ENCODE results near the gene ITIH4.

- PRO-cap, result no peak
Measured at GRCh38 chr3:52468785-52469698, 13.6 kb downstream of the NISCH start.

DNA sequence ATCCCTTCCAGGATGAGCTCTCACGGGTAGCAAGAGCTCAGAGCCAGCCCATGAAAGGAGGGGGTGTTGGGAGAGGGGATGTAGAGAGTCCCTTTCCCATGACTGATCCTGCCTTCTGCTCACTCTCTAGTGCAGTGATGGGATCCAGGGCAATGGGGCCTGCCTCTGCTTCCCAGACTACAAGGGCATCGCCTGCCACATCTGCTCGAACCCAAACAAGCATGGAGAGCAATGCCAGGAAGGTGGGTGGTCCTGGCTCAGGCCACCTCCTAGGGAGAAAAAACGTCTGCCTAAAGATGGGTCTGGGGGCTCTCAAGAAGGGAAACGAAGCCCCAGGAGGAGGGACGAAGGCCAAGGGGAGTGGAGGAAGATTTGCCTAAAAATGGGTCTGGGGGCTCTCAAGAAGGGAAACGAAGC is 13.9 kb downstream of the STAB1 start:
- PRO-cap, result no peak

GRCh38 chr3:52515068-52515808 is 18.4 kb downstream of the NT5DC2 start:
- PRO-cap, result no peak

DNA sequence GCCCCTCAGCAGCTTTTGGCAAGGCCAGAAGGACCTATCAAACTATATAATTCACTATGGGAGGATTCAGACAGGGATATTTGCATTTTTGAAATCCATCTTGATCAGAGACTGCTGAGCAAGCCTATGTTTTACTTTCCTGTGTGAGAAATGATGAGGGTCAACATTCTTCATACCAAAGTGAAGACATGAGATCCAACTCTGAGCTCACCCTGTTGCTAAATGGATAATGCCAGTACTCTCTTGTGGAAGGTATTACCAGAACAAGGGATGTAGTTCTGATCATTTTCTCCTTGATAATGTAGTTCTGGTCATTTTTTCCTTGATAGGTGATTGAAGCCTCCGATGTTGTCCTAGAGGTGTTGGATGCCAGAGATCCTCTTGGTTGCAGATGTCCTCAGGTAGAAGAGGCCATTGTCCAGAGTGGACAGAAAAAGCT is 2.9 kb downstream of the GNL3 start:
- PRO-cap, result no peak

- PRO-cap, result no peak
Measured at GRCh38 chr3:52697201-52698381, 8.0 kb downstream of the GLT8D1 start.

- PRO-cap, result no peak
Measured at GRCh38 chr3:52763472-52763897, 7.3 kb downstream of the NEK4 start.

DNA sequence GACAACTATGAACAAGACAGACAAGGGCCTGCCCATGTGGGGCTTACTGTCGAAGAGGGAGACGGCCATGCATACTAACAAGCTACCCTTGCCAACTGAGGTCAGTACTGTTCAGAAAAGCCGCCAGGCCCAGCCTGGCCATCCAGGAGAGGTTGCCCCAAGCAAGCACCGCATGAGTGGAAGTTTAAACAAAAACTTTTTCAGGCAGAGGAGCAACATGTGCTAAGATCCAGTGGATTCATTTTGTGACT is 2.9 kb upstream of the NEK4 start:
- PRO-cap, result no peak

DNA sequence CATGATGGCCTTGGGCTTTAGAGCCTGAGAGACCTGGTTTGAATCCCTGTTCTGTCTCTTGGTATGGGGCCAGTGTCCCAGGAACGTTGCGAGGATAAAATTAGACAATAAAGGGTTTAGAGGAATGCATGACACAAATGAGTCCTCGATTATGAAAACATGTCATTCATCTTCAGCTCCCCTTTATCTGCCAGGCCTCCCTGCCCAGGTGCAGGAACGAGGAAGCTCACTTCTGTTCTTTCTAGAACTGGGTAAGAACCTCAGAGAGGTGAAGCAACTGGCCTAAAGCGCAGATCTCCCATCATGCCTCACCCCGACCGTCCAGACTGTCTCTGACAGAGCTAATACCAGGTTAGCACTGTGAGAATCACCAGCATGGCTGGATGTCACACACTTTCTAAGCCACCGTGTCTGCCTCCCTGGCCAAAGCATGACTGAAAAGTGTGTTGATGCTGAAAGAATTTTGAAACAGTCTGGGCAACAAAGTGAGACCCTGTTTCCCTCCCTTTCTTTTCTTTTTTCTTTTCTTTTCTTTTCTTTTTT is 1.5 kb upstream of the ITIH1 start:
- PRO-cap, result no peak

GRCh38 chr3:52778164-52778649 is 808 bp downstream of the ITIH1 start:
- PRO-cap, result no peak

GRCh38 chr3:52779373-52780220 is 2.2 kb downstream of the ITIH1 start:
- PRO-cap, result no peak

DNA sequence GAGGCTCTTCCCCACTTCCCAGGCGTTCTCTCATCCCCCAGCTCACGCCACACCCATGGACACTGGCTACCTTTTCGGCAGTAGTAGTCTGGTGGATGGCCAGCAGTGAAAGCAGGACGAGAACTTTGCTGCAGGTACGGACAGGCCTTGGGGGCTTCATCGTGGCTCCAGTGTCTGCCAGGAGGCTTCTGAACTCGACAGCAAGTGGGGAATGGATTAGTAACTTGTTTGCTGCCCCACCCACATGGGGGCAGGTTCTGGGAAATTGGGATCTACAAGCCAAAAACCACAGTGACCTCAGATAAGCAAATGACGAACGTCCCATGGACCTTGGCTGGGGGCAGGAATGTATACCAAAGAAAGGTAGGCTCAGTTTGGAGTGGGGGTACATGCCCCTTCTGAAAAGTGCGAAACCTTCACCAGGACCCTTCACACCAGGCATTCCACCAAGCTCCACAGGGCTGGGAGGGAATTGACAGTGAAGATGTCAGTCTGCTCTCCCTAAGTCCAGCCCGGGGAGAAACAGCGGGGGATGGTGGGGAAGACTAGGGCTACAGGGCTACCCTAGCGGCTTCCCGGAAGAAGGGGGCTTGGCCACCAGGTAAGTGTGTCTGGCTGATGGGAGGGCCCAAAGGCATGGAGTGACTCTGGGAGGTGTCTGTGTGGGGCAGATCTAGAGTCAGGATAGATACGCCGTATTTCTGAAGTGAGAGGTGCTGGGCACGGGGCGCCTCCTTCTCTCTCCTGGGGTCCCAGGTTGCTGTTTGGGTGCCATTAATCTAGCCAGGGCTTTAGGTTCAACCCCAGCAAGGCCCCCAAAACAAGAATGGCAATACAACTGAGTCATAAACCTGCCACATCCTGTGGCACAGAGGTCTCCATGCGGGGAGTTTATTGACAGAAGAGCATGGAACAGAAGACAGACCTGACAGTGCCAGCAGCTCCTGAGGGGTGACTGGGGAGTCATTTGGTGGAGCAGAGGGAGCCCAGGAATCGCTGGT is at the start of gene ITIH4:
Gene ITIH4, minus strand, starts transcription at position 190 of the 1,001 bp plus-strand sequence.
- PRO-cap, result no peak

DNA sequence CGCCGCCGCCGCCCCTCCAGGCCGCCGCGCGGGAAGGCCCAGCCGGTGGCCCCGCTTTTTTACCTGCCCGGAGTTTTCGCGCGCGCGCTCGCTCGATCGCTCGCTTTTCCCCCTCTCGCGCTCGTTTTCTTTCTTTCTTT is 250 bp downstream of the SFMBT1 start:
- PRO-cap, result no peak

DNA sequence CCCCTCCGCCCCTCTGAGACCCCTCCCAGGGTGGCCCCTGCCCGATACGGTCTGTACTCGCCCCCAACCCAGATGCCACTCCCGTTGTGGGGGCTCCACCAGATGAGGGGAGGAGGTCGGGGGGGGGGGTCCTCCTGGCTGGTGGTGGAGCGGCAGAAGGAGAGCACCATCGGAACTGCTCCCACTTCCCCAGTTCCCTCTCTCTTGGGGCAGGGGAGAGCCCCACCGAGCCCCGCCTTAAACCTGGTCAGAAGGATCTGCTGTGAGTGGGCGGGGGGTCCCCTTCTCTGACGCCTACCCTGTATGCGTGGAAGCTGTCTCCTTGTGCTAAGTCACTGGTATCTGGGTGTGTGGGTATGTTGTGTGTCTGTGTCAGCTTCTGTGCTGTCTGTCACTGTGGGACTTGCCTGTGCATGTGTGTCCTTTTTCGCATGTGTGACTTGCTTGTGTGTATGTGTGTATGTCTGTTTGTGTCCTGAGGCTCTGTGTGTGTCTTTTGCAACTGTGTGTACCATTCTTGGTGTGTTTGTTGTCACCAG is 1.2 kb downstream of the PRKCD start:
- PRO-cap, result unidirectional peak, minus-strand start at position 177 of the sequence

DNA sequence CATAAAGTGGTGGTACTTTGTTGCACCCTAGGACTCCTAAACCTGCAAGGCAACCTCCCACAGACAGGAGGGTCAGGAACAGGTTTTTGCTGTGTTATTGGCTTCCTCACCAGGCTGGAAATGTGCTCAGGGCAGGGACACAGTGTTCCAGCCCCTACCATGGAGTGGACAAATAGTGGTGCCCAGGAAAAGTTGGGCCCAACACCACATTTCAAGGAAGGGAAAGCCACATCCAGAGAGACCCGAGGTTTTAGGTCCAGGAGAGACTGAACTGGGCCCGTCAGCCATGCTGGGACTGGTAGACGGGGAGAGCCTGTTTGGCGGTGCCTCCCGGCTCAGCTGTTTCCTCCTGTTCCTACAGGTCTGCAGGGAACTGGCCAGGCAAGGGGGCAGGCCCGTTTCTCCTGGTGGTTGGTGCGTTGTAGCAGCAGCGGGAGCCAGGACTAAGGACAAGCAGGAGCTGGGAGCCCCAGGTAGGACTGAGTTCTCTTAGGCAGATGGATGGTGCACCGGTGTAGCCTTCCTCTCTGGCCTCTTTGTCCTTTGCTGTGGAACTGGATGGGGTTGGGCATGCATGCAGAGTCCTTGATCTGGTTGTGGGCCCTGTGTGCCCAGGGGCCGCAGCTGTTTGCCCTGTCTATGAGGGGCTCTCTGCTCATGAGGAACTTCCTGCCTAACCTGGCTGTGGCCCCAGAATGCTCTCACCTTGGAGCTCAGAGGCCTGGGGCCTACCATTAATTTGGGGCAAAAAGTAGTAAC is 3.9 kb downstream of the PRKCD start:
- PRO-cap, result no peak

DNA sequence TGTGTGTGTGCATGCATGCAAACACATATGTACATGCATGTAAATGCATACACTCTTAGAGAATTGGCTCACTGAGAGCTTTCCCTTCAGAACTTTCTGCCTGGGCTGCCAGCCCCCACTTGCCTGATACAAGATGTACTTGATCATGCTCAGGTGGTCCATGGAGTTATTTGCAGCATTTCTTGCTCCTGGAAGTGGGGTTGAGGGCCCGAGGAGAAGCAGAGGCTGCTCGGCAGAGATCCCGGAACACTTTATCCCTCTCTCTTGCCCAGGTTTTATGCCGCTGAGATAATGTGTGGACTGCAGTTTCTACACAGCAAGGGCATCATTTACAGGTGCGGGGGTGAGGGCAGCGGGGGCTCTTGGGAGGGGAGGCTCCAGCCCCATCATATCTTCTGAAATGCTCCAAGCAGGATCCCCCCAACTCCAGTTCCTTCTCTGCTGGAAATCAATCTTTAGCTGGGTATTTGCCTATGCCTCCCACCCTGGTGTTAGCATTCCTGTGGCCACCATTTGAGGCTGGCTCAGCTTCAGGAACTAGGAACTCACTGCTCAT is 26.1 kb downstream of the PRKCD start:
- PRO-cap, result no peak

- PRO-cap, result no peak
Measured at GRCh38 chr3:53242580-53242934, 13.3 kb downstream of the TKT start.

GRCh38 chr3:53477891-53478842 is 16.2 kb upstream of the CACNA1D start:
- PRO-cap, result no peak

GRCh38 chr3:53525706-53526390 is 31.4 kb downstream of the CACNA1D start:
- PRO-cap, result no peak

DNA sequence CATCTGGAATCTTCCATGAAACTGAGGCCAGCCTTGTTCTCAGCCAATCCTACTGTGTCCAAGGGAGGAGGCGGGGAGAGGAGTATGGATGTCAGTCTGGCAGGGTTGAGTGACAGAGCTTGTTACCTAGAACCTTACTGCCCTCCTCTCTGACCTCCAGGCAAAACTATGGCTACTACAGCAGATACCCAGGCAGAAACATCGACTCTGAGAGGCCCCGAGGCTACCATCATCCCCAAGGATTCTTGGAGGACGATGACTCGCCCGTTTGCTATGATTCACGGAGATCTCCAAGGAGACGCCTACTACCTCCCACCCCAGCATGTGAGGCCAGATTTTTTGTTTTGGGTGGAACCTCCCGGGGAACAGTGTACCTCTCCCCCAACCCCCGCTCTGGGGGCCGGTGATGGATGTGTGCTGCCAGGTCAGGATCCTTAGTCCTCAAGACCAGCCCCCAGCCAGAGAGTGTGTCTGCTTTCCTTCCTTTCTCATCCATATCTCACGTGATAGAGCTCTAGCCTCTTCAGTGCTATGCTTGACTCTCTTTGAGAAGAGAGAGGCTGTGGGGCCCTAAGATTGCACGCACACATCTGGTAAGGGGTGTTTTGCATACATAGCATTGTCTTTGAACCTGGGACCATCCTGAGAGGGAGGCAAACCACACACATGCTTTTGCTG is 41.3 kb downstream of the CHDH start:
- PRO-cap, result no peak

GRCh38 chr3:53841122-53841671 is 5.0 kb downstream of the CHDH start:
- PRO-cap, result no peak